ENCODE data around the genes IFNW1, IFNA16 and CDKN2B.

- RRBS = no CpG with 5 or more reads among the region's 4 CpGs
Measured at GRCh38 chr9:20558477-20559235, 63.6 kb downstream of the MLLT3 start.

GRCh38 chr9:20590668-20591144 lies 31.6 kb downstream of the MLLT3 start:
- RRBS = no CpG with 5 or more reads among the region's 3 CpGs

DNA sequence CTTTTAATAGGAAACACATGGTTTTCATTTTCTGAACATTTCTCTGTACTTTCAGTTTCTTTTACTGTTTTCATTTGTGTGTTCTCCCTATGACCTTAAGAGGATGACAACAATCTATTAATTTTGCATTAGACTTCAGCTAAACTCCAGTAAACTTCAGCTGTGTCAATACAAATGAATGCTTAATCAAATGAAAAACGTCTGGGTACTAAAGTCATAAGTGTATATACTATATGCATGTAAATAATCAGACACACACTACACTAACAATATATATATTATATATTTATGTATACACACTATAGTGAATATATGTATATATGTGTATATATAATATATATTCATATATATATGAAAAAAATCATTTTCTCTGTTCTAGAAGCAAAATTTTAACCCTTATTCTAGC lies at the start of gene IFNW1:
IFNW1 (minus strand) TSS at position 171 of the 406 bp plus-strand sequence.
- RRBS = no CpG with 5 or more reads among the region's 1 CpG

DNA sequence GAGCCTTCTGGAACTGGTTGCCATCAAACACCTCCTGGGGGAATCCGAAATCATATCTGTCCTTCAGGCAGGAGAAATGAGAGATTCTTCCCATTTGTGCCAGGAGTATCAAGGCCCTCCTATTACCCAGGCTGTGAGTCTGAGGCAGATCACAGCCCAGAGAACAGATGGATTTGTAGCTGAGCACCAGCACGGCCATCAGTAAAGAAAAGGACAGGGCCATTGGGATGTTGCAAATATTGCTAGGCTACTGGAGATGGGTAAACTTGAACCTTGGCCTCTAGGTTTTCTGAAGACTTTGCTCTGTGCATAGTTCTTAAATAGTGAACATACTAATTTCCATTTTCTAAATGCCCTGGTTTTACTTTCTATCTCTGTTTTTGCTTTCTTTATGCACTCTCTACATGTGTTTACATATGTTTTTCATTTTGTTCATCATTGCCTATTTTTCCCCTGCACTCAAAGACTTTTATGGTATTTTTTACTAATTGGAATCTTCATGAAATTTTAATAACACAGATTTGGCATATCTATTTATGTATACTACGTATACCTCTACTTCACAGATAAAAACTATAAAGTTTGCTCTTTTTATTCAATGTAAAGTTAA lies at the start of gene IFNA16:
IFNA16 (minus strand) TSS at position 229 of the 610 bp plus-strand sequence.
- RRBS = no CpG with 5 or more reads among the region's 3 CpGs

DNA sequence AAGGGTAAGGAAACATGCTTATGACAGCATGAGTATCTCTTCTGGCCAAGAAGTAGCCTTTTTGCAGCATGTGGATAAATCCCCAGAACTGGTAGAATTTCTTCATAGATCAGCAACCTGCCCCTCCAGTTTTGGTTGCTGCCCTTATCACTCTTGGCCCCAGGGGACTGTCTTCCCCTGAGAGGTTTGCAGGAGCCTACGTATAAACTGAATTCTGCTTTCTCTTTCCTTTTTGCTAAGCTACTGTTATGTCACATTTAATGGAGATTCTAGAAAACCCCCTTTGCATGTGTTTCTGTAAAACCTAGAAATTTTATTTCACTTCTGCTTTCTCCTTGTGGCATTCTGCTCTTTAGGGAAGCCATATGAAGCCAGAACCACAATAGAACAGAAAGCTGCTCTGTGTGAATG lies 3.5 kb downstream of the IFNA2 start:
- RRBS = no CpG with 5 or more reads among the region's 1 CpG

- RRBS = no CpG with 5 or more reads among the region's 117 CpGs
Measured at GRCh38 chr9:21558880-21560122, 77.2 kb upstream of the IFNE start.

GRCh38 chr9:21564458-21564950 lies 82.4 kb upstream of the IFNE start:
- RRBS = no CpG with 5 or more reads among the region's 2 CpGs

DNA sequence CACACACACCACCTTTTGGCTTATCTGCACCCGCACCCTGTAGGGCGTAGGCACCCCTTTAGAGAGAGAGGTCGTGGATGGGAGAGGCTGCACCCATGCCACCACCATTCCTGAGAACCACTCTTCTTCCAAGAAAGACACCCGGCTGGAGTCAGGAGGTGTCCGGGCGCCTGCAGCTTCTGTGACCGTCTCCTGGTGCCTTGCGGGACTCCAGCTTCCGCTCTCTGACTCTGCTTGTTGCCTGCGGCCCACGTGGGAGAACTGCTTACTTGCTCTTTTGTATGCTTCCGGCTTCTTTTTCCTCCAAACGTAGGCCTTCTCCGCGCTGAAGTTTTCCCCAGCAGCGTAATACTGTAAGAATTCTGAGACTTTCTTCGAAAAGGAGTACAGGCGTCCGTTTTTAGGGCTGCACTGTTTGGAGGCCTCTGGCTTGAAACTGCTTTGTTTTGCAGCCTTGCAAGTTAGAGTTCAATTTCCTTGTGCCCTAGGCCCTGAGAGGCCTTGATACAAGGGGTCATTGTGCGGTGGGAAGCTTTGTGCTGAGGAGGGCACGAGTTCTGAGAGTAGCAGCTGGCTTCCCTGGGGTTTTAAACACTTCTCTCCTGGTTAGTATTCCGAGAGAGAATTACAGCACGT lies 711 bp downstream of the MTAP start:
- RRBS = no CpG with 5 or more reads among the region's 23 CpGs

GRCh38 chr9:22009039-22009663 lies at the start of gene CDKN2B:
Gene CDKN2B (minus strand): TSS chr9:22009305.
- RRBS = no CpG with 5 or more reads among the region's 49 CpGs

DNA sequence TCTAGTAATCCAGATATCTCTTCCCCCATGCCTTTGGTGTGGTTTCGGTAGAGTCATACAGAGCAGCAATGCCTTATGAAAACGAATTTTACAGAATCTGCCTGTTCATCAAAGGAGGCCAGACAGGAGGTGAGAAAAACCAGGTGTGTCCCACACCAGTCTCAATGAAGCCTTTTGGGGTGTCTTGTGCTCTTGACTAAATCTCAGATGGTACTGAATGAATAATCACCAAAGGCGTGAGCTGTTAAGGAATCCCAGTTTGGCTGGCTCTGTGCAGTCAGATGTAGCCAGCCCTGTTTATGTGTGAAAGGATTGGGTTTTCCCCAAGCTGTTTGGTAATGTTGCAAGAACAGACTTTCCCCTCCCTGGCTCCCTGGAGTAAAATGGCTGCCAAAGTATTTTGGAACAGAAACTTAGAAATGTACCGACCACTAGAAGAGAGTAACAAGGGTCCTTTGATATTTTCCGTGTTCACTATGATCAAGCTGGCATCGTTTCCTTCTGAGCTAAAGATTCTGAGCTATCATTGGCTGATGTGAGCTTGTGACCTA lies 70.9 kb upstream of the CDKN2B start:
- RRBS = no CpG with 5 or more reads among the region's 6 CpGs

DNA sequence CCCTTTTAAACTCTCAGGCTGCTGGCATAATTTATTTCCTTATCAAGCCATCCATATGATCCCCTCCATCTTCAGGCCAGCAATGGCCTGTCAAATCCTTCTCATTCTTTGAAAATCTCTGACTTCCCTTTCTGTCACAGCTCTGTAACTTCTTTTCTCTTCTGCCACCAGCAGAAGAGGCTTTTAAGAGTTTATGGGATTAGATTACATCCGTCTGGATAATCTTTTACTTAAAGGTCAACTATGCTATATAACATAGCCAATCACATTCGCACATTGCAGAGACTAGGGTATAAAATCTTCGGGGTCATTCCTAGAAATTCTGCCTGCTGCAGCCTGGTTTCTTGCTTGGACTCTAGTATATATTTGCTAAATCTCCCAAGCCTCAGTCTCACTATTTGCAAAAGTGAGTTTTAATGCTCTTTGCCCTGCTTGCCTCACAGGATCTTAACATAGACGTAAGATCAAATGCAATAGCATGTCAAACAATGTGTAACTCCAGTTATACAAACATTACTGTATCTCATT lies 104.2 kb upstream of the CDKN2B start:
- RRBS = no CpG with 5 or more reads among the region's 4 CpGs

DNA sequence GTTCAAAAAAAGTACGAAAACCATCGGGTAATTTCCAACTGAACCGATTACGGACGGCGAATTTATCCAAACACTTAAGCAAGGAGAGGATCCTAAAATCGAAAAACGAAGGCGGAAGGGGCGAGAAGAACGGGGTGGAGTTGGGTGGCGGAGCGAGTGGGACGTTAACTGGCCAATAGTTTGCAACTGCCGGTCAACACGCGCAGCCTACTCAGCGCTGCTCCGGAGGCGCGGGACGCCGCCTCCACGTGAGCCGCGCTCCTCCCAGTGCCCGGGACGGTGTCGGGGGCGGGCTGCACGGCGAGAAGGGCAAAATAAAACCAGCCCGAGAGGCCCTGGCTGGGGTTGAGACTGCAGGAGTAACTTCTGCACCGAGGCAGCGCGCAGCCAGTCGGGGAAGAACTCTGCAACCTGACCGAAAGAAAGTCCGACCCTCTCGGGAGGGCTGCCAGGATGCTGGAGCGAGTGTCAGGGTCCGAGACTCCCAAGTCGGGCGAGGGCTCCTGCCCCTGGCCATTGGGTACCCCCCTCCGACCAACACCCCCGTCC lies 24.9 kb upstream of the ELAVL2 start:
- RRBS = 90% methylated on average over 9 of the region's 46 CpGs

- RRBS = no CpG with 5 or more reads among the region's 3 CpGs
Measured at GRCh38 chr9:25607580-25608022, 70.6 kb downstream of the TUSC1 start.

GRCh38 chr9:25716454-25716794 lies 38.2 kb upstream of the TUSC1 start:
- RRBS = no CpG with 5 or more reads among the region's 4 CpGs

GRCh38 chr9:26927866-26928602 lies 19.0 kb downstream of the PLAA start:
- RRBS = no CpG with 5 or more reads among the region's 3 CpGs

- RRBS = no CpG with 5 or more reads among the region's 23 CpGs
Measured at GRCh38 chr9:26975520-26976802, 19.7 kb downstream of the IFT74 start.

DNA sequence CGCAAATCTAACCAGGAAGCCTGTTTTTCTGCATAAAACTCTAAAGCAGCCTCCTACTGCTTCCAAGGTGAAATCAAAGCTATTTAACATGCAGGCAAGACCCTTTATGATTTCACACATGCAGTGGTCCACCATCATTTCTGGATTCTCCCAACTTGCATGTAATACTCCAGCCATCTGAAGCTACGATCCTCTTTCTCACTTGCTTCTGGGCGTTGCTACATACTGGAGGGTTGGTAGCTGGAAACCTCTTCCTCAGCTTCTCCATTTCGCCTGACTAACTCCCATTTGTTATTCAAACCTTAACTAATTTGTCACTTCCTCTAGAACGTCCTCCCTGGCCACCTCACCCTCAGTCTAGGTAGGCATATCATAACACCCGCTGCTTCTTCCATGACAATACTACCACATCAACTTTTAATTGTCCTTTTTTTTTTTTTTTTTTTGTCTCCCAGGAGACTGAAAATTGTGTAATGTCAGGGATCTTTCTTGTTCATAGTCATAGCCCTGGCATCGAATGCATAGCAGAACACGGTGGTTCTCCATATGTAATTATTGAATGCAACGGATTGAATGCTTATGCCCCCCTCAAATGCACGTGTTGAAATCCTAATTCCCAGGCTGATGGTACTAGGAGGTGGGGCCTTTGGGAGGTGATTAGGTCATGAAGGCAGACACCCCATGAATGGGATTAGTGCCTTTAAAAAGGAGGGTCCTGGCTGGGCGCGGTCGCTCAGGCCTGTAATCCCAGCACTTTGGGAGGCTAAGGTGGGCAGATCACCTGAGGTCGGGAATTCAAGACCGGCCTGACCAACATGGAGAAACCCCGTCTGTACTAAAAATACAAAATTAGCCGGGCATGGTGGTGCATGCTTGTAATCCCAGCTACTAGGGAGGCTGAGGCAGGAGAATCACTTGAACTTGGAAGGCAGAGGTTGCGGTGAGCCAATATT lies 72.8 kb upstream of the EQTN start:
- RRBS = no CpG with 5 or more reads among the region's 18 CpGs

- RRBS = no CpG with 5 or more reads among the region's 7 CpGs
Measured at GRCh38 chr9:27473004-27473585, 51.0 kb upstream of the IFNK start.

GRCh38 chr9:27531442-27531792 lies 1.8 kb upstream of the MOB3B start:
- RRBS = no CpG with 5 or more reads among the region's 2 CpGs

- RRBS = no CpG with 5 or more reads among the region's 4 CpGs
Measured at GRCh38 chr9:27539505-27540394, 10.1 kb upstream of the MOB3B start.

Data from NB4 (cell line).